Measurements from ENCODE around the genes LARP1B and PABPC4L.

DNA sequence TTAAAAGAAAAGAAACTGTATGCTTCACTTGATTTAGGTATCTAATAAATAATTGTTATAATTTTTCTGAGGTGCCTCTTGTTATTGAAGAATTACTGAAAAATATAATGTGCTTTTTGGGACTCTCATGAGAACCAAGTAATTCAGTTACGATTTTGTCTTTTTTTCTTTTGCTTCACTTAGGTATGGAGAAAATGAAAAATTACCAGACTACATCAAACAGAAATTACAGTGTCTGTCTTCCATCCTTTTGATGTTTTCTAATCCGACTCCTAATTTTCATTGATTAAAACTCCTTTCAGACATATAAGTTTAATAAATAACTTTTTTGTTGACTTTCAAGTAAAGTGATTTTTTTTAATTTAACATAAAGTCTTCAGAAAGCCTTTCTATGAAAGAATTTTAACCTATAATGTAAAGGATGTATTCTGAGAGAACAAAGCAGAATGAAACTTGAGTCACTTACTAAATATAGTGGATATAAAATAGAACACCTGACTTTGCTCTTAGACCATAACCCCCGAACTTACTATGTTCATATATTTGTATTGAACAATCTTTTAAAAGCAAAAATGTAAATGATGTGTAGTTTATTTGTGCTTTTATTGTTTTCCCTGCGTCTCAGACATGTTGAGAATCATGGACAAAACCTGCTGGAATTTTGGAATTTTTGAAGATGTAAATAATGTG, 17.7 kb downstream of the PLK4 start:
- RRBS: no CpG with 5 or more reads among the region's 4 CpGs

GRCh38 chr4:128060890-128061618, at the start of gene LARP1B:
Gene LARP1B (plus strand): TSS chr4:128061312.
- RRBS: under 1% methylated on average over 46 of the region's 100 CpGs

DNA sequence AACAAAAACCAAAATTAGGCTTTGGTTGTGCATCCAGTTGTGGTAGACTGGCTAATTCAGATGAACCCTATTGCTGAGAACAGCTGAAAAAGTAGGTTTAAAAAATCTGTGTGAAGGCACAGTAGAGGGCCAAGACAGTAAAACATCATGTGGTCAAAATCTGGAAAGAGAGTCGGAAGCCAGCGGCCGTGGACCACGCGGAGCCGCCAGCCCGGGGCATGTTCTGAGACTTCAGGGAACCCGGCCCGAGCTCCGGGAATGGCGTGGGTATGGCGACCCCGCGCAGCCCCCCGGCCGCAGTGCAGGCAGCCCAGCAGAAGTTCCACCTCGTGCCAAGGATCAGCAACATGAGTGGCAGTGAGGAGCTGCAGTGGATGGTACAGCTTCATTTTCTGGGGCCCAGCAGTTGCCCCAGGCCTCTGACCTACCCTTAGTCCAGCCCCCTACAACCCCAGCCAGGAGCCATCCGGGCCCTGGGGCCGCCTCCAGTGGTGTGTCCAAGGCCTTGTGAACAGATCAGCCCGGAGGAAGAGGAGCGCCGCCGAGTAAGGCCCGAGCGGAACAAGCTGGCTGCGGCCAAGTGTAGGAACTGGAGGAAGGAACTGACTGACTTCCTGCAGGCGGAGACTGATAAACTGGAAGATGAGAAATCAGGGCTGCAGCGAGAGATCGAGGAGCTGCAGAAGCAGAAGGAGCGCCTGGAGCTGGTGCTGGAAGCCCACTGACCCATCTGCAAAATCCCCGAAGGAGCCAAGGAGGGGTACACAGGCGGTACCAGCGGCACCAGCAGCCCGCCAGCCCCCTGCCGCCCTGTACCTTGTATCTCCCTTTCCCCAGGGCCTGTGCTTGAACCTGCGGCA, 94.3 kb downstream of the LARP1B start:
- RRBS: 91% methylated on average over 8 of the region's 36 CpGs

DNA sequence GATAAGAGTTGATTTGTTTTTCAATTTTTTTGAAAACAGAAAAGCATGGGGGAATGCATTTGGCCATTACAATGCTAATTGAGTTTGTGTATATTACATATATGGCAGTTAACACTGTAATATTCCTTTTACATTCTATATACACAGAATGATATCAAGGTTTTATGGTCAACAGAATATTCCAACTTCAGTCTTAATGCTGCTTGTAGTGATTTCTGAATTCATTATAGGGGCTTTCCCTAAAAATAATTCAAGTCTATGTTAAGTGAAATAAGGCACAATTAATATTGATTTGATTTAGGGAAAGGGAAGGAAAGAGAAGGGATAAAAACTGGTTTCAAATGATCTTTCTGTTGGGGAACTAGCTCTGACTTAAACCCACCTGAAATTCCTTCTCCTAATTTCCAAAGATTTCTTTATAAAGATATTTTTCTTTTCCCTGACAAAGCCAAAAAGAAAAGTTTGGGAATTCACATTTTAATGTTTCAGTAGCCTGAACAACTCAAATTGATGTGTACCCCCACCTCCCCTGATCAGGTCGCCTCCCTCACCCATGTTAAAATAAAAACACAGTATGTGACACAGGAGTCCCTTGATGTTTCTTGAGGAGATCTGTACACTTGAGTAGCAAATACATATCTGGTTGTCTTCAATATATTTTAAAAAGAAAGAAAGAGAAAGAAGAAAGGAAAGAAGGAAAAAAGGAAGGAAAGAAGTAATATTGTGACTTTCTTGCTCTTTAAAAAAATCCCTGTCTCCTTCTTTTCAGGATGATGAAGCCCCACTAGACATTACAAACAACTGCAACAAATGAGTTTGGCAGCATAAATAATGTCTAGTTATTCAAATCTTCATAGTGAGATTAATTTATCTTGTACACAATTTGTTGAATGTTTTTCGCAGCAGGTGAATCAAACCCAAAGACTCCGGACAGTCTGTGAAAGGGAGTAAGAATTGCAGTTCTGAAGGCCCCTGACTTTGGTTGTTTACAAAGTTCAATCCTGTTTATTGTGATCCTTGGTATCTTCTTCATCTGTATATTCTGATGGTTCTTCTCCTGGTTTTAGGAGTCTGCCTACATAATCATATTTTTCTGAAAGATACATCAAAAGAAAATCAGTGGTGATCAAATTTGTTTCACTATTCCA, 16.9 kb downstream of the PGRMC2 start:
- RRBS: no CpG with 5 or more reads among the region's 3 CpGs

DNA sequence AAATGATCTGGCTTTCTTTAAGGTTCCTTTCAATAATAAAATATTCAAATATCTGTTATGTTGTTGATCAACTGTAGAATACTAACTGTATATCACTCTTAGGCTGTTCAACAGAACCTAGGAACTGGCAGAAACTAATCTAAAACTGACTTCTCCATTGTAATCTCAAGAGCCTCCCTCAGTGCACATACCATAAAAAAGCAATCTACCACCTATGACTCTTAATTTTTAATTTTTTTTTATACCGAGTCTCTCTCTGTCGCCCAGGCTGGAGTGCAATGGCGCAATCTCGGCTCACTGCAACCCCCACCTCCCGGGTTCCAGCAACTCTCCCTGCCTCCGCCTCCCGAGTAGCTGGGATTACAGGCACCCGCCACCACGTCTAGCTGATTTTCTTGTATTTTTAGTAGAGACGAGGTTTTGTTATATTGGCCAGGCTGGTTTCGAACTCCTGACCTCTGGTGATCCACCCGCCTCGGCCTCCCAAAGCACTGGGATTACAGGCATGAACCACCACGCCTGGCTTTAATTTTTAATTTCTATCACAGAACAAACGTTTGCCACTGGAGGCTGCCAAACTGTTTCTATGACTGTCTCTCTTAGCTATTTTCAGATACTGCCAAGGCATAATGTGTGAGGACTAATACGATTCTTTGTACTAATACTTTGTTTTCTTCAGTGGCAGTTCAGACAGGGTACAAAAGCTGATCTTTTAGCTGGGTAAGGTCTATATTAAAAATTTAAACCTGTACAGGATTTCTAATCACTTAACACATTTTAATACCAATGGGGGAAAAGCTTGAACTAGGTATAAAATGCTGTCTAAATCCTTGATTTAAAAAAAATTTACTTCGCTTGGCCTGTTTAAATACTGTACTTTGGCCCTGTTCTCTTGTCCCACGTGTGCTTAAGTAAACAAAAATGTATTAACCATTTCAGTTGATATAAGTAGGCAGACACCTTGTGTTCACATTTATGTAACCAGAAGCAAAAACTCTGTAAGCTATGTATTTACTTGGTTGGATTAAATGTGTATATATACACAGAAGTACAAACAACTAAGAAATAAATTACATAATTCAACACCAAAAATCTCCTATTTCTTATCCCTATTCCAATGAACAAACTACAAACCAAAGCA, 2.3 kb downstream of the PGRMC2 start:
- RRBS: no CpG with 5 or more reads among the region's 18 CpGs

DNA sequence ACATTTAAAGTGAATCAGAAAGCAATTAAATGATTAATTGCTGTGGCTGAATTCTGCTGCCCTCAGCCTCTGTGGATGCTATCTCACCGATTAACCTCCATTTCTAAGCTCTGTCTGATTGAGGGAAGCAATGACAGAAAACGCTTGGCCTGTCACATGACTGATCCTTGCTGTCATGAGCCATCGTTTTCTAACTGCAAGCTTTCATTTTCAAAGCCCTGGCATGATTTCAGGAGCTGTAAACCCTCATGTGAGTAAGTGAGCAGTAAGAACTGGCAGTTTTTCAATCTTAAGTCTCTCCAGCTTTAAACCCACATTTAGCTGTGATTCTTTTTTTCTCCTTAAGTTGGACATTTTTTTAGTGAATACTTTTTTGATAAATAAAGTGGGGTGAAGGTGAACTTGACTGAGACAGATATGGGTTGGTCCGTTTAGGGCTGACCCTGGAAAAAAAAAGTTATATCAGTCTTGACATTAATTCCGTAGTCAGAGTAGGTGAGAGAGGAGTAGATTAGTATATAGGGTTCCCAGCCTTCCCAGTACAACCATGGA, 180.9 kb upstream of the PGRMC2 start:
- RRBS: no CpG with 5 or more reads among the region's 5 CpGs

GRCh38 chr4:128556435-128556661, 253.2 kb upstream of the JADE1 start:
- RRBS: no CpG with 5 or more reads among the region's 1 CpG

GRCh38 chr4:128590669-128591138, 218.8 kb upstream of the JADE1 start:
- RRBS: no CpG with 5 or more reads among the region's 2 CpGs

DNA sequence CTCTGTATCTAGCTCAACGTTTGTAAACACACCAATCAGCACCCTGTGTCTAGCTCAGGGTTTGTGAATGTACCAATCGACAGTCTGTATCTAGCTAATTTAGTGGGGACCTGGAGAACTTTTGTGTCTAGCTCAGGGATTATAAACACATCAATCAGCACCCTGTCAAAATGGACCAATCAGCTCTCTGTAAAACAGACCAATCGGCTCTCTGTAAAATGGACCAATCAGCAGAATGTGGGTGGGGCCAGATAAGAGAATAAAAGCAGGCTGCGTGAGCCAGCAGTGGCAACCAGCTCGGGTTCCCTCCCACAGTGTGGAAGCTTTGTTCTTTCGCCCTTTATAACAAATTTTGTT, 136.4 kb upstream of the JADE1 start:
- RRBS: no CpG with 5 or more reads among the region's 6 CpGs

DNA sequence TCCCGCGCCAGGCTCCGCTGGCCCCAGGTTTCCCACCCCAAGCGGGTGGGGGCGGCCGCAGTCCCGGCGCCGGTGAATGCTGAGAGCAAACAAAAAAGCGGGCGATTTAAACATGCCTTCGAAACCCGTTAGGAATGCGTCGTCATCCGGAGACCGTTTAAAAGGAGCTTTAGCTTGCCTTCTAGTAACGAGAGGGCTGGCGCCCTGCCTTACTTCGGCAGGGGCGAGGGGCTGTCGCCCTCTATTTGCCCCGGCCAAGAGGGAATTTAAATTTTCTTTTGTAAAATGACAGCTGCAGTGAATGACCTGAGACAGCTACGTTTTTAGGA, 3.0 kb downstream of the JADE1 start:
- RRBS: under 1% methylated on average over 18 of the region's 24 CpGs

- RRBS: no CpG with 5 or more reads among the region's 13 CpGs
Measured at GRCh38 chr4:130013682-130014191, 917.8 kb downstream of the C4orf33 start.

- RRBS: no CpG with 5 or more reads among the region's 1 CpG
Measured at GRCh38 chr4:130073199-130073580, 977.2 kb downstream of the C4orf33 start.

DNA sequence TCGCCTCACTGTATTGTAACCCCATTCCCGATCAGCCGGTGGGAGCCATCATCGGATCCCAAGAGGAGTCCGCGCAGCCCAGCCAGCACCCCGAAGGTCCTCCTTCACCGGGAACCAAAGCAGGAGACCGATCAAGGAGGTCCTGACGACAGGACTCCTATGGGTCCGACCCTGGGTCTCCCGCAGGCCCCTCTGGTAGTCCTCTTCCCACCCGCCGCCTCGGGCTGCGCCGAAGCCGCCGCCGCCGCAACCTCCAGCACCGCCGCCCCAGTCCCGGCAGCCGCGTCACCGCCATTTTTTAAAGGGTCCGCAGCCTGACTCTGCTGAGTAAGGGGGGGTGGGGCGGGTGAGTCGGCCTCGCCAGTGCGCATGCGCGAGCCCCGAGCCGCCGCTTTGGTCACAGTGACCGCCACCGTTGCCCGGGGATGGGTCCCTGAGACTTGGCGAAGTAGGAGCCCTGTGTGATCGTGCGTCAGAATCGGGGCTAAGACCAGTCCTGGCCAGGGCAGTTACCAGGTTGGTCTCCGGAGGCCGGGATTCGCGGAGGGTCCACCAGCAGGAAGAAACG, 1419.3 kb upstream of the PCDH10 start:
- RRBS: no CpG with 5 or more reads among the region's 49 CpGs

GRCh38 chr4:132344801-132345210, 804.3 kb upstream of the PCDH10 start:
- RRBS: 100% methylated on average over 4 of the region's 23 CpGs

DNA sequence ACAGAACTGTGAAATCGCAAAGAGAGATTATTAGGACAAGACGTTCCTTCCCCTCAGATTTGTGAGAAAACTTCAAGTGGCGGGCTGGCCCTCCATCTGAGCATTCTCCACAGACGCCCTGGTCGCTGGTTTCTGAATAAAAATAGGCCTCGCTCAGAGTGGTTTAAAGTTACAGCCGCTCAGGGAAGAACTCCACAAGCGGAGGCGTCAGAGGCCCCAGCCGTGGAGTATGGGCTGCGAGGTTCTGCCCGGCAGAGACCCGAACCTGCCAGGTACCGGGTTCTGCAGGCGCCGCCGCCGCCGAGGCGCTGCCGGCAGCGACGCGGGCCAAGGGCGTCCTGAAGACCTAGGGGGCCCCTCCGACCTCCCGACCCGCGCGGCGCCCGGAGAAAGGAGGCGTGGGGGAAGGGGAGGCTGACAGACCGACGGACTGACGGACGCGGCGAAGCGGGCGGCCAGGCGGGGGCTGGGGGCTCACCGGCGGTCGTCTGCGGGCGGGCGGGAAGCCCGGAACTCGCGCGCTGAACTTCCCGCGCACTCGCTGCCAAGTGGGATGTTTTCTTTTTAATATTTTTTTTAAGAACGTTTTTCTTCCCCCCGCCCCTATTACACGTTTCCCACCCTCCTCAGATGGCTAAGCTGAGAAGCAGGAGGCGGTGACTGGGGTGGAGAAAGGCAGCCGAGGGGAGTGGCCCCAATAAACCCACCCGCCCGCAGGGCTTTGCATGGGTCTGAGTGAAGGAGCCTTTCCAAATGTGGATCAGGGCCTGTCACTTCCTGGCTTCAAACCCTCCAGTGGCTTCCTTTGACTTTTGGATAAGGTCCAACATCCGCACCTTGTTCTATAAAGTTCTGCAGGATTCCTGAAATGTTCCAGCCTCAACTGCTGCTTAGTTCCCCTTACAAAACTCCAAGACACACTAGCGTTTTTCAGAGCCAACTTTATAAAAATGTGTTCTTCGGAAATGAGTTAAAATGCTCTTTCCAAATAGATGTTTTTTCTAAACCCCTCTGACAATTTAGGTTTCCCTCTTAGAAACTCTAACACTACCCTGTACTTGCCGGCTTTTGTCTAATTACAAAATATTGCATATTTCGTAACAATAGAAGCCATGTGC, at the start of gene PABPC4L:
TSS of gene PABPC4L (minus strand) at position 550 of the 1,118 bp plus-strand sequence.
- RRBS: 2% methylated on average over 24 of the region's 67 CpGs

DNA sequence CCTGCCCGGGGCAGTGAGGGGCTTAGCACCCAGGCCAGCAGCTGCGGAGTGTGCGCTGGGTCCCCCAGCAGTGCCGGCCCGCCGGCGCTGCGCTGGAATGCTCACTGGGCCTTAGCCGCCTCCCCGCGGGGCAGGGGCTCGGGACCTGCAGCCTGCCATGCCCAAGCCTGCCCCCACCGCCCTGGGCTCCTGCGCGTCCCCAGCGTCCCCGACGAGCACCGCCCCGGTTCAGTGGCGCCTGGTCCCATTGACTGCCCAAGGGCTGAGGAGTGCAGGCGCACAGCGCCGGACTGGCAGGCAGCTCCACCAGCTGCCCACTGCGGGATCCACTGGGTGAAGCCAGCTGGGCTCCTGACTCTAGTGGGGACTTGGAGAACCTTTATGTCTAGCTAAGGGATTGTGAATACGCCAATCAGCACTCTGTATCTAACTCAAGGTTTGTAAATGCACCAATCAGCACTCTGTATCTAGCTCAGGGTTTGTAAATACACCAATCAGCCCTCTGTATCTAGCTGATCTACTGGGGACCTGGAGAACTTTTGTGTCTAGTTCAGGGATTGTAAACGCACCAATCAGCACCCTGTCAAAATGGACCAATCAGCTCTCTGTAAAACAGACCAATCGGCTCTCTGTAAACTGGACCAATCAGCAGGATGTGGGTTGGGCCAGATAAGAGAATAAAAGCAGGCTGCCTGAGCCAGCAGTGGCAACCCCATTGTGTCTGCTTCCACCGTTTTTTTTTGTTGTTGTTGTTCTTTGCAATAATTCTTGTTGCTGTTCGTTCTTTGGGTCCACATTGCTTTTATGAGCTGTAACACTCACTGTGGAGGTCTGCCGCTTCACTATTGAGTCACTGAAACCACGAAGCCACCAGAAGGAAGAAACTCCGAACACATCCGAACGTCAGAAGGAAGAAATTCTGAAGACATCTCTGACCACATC, 110.9 kb downstream of the PCDH18 start:
- RRBS: 95% methylated on average over 2 of the region's 35 CpGs

DNA sequence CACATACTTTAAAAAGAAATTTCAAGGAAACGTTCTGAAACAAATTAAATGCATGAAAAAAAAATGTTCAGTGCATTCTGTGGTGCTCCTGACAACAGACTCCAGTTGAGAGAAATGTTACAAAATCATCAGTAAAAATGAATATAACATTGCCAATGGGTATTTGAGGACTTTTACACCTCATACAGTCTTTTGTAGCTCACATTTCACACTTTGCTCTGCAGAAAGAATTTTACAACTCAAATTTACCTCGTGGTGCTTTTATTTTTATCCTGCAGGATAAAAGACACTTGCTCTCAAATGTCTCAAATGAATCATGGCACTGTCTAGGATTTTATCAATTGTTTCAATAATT, 60.6 kb downstream of the SLC7A11 start:
- RRBS: no CpG with 5 or more reads among the region's 2 CpGs

DNA sequence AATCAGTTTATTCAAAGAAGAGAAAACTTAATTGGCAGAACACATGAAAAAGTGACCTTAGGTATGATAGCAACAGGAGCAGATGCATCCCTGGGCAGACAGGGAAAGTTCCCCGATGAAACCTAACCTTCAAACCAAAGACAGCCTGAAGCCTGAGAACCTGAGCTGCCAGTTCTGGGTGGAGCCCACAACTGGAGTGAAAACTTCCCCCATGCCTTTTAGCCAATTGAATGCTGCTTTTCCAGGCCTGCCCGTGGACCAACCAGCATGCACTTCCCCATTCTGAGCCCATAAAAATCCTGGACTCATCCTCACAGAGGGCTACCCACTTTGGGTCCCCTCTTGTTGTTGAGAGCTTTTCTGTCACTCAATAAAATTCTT, 13.7 kb upstream of the SLC7A11 start:
- RRBS: no CpG with 5 or more reads among the region's 2 CpGs

- RRBS: no CpG with 5 or more reads among the region's 16 CpGs
Measured at GRCh38 chr4:138682812-138683351, 332.7 kb upstream of the NOCT start.

All from retinal pigment epithelial cell (primary cell).